ENCODE measurements around the genes HECW2 and RFTN2.

GRCh38 chr2:196165683-196165958 lies 5.8 kb downstream of the STK17B start:
- PRO-cap = no peak

- PRO-cap = no peak
Measured at GRCh38 chr2:196268060-196268343, 96.6 kb upstream of the STK17B start.

- PRO-cap = no peak
Measured at GRCh38 chr2:196268586-196269086, 97.3 kb upstream of the STK17B start.

GRCh38 chr2:196319034-196319815 lies 147.8 kb upstream of the STK17B start:
- PRO-cap = no peak

- PRO-cap = no peak
Measured at GRCh38 chr2:196365195-196365659, 193.8 kb upstream of the STK17B start.

GRCh38 chr2:196593341-196593957 lies at the start of gene HECW2:
Gene HECW2, minus strand, starts transcription at chr2:196593554.
- PRO-cap = bidirectional peak, plus-strand start at chr2:196593688, minus-strand start at chr2:196593554

GRCh38 chr2:196971443-196971928 lies 45.0 kb upstream of the PGAP1 start:
- PRO-cap = no peak

- PRO-cap = no peak
Measured at GRCh38 chr2:197094902-197095521, 168.5 kb upstream of the PGAP1 start.

GRCh38 chr2:197301085-197301509 lies 9.5 kb downstream of the ANKRD44 start:
- PRO-cap = no peak

GRCh38 chr2:197356108-197356395 lies 45.5 kb upstream of the ANKRD44 start:
- PRO-cap = unidirectional peak, minus-strand start at chr2:197356178

- PRO-cap = no peak
Measured at GRCh38 chr2:197414075-197414411, 20.8 kb downstream of the SF3B1 start.

DNA sequence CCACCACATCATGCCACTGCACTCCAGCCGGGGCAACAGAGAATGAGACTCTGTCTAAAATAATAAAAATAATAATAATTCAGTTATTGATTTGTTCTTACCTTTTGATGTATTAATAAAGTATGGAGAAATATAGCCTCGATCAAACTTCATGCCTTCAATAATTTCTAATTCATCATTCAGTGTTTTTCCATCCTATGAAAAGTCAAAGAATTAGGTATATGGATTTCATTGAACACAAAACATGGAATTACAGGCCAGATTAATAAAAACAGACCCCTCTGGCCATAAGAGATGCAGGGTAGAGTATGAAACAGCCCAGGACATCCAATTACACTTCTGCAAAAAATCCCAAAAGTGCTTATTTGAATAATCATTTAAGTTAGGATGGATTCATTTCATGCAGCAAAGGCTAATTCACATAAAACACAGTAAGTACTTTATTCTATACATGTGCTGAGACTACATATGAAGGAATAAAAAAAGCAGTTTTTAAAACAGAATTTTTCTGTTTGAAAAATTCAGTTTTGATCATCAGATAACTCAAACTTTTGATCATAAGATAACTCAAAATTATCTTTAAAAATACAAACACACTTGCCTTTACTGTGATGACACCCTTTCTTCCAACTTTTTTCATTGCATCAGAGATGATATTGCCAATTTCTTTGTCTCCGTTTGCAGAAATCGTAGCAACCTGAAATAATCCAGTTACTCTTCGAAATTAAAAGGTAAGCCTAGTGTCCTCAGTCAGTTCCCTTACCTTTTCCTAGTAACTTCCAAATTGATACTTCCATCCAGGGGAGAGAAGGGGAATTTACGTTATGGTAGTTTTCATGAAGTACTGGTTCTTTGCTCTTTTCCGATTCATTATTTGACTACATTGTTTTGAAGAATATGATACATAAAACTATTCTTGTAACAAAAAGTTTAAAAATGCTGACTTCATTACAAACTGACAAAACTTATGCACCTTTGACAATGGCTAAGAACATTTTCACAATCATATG lies 5.3 kb downstream of the HSPD1 start:
- PRO-cap = no peak

- PRO-cap = no peak
Measured at GRCh38 chr2:197614583-197615024, 60.8 kb downstream of the RFTN2 start.

GRCh38 chr2:197675116-197676266 lies at the start of gene RFTN2:
Gene RFTN2, minus strand, starts transcription at chr2:197675587.
- PRO-cap = no peak

DNA sequence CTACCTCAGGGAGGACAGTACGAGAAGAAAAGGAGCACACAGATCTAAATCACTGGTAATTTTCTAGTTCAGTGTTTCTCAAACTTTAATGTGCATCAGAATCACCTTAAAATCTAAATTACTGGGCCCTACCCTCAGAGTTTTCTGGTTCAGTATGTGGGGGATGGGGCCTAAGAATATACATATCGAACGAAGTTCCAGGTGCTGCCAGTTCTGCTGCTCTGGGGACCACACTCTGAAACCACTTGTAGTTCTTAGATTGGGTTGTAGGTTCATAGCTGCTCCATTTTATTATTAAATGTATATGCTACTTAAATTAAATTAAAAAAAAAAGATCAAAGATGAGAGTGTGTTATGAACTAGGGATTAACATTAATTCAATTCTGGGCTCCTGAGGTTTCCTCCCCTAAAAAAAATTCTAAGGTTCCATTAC lies 981 bp upstream of the MARS2 start:
- PRO-cap = no peak

DNA sequence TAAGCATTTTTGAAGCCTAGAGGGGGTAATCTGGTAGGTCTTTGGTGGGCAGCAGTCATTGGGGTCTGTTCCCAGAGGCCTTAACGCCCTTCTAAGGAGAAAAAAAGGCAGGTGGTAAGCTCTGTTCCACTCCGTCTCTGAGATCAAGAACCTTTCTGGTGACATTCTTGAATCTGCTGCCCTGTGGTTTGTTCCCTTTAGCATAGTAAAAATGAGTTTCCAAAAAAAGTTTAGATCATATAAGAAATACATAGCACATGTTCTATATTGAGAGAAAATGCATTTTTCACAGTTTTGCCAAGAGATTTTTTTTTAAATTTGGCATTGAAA lies 3.0 kb downstream of the PLCL1 start:
- PRO-cap = no peak

DNA sequence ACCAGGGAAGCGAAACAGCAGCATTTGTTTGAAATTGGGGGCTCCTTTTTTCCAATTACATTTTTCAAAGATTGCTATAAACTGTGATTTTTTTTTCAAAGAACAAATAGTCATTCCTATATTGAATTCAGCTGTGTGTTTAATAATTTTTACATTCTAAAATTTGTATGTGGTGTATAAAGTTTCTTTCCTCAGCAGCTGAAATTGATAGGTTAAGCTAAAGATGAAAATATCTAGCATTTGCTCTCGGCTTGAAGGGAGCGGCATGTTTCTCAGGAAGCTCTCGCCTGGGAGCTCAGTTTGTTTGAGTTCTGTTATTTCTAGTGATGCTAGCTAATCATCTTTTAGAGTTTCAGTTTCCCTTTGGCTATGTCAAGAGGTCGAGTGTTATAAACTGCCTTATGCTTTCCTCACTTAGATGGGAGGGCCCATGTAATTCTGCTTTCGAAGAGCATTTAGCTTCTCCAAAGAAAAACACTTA lies 33.5 kb downstream of the PLCL1 start:
- PRO-cap = no peak

DNA sequence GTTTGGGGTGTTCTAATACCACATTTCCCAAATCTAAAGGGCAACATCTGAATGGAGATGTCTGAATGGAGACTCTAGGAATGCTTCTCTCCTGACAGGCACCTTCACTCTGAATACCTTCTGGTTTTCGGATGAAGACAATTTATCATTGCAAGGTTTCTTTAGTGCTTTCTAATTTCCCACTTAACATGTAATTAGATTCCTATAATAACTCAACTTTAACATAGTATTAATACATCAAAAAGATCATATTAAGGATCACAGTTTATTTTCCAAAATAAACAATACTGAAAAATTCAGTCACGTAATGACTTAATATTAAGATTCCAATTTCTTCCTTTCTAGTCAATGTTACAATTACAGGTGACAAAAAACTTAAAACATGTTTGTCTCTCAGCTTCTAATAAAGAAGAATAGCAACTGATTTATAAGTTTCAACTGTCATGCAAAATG lies 11.9 kb downstream of the SATB2 start:
- PRO-cap = no peak

- PRO-cap = bidirectional peak, plus-strand start at chr2:199458379, minus-strand start at chr2:199458455; bidirectional peak, plus-strand start at chr2:199458584, minus-strand start at chr2:199458587; bidirectional peak, plus-strand start at chr2:199458715, minus-strand start at chr2:199458707
Measured at GRCh38 chr2:199458124-199459002, 624 bp upstream of the SATB2 start.

DNA sequence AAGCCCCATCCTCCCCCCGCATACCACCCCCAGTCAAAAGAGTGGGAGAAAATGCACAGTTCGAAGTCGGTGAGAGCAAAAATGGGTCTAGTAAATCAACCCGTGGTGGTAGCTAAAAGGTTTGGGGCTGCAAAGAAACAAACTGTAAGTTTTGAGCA lies 2.3 kb upstream of the SATB2 start:
- PRO-cap = no peak